Lung (tissue), 4 donors: Measurements from ENCODE around the genes UGT2A2, UGT2A1 and AMBN.

DNA sequence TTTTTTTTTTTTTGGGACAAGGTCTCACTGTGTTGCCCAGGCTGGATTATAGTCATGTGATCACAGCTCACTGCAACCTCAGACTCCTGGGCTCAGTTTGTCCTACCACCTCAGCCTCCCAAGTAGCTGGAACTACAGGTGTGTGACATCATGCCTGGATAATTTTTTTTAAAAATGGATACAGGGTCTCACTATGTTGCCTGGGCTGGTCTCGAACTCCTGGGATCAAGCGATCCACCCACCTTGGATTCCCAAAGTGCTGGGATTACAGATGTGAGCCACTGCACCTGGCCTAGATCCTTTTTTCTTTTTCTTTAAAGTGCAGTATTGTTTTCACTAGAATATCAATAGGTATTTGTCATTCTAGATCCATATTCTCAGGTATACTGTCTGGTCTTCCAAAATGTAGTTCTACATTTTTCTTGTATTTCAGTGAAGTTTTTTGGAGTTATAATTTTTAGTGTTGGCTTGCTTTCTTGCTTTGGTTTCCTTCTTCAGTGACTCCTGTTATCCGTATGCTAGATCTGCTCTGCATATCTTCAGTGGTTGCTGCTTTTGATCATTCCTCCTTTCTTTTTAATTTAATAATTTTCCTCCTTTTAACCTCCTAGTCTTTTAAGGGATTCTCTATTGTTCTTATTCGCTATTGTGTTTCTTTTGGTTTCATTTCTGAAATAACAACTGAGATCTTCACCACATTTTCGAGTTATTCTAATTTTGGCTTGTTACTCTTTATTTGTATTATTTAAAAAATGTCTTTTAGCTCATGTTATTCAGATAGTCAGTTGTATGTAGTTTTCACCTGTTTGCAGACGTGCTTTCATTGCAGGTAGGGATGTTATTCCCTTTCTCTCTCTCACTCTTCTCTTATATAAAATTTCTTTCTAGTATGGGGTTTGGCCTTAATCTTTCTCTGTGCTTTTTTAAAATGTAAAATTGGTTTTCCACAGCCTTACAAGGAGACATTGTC lies 25.1 kb downstream of the IGFBP7 start:
- PRO-cap = no peak
- RAMPAGE, long total RNA = no peak
- RRBS = no CpG with 5 or more reads among the region's 6 CpGs

GRCh38 chr4:61372379-61372761 lies 172.2 kb downstream of the ADGRL3 start:
- PRO-cap = no peak
- RAMPAGE, long total RNA = no peak
- RRBS = no CpG with 5 or more reads among the region's 5 CpGs

DNA sequence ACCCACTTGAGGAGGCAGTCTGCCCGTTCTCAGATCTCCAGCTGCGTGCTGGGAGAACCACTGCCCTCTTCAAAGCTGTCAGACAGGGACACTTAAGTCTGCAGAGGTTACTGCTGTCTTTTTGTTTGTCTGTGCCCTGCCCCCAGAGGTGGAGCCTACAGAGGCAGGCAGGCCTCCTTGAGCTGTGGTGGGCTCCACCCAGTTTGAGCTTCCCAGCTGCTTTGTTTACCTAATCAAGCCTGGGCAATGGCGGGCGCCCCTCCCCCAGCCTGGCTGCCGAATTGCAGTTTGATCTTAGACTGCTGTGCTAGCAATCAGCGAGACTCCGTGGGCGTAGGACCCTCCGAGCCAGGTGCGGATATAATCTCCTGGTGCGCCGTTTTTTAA lies 446.5 kb downstream of the ADGRL3 start:
- PRO-cap = no peak
- RAMPAGE, long total RNA = no peak
- RRBS = no CpG with 5 or more reads among the region's 12 CpGs

DNA sequence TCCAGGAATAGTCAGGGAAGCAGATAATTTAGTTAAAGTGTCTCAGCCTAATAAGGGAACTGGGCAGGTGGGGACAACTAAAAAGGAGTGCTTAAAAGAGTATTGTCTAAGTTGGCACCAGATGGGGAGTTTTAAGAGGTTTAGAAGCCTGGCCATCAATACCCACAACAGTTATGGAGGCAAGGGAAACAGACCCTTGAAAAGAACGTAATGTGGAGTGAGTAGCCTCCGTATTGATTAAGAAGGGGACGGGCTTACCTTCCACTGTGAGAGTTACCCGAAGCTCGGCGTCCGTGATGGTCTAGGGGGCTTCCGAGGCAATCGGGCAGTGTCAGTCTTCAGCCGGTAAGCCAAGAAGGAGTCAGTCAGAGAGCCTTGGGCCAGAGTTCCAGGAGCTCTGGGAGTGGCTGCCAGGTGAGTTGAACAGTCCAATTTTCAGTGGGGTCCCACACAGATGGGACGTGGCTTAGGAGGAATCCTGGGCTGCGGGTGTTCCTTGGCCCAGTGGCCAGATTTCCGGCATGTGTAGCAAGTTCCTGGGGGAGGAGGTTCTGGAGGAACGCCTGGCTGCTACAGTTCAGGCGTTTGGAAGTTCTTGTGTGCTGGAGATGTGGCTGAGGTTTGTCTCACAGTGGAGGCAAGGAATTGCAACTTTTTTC lies 567.2 kb downstream of the ADGRL3 start:
- PRO-cap = no peak
- RAMPAGE, long total RNA = no peak
- RRBS = no CpG with 5 or more reads among the region's 15 CpGs

GRCh38 chr4:61769487-61770106 lies 569.5 kb downstream of the ADGRL3 start:
- PRO-cap = no peak
- RAMPAGE, long total RNA = no peak
- RRBS = no CpG with 5 or more reads among the region's 11 CpGs

DNA sequence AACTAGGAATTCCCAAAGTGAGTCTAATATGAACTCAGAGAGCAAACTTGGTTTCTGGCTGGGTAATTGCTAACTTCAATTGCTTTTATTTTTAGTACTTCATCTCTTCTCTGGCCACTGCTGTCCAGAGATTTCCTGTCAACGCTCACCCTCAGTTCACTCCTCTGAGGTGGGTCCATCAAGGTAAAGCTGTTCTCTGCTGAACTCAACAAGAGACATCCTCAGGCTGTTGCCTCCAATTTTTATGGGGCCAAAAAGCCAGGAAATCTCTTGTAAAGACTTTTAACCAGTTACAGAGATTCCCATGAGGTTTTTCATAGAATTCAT lies 75.3 kb upstream of the TECRL start:
- PRO-cap = no peak
- RAMPAGE, long total RNA = no peak
- RRBS = no CpG with 5 or more reads among the region's 1 CpG

- PRO-cap = no peak
- RAMPAGE, long total RNA = no peak
- RRBS = no CpG with 5 or more reads among the region's 19 CpGs
These were observed 493.7 kb downstream of the EPHA5 start for GRCh38 chr4:65176549-65176952.

DNA sequence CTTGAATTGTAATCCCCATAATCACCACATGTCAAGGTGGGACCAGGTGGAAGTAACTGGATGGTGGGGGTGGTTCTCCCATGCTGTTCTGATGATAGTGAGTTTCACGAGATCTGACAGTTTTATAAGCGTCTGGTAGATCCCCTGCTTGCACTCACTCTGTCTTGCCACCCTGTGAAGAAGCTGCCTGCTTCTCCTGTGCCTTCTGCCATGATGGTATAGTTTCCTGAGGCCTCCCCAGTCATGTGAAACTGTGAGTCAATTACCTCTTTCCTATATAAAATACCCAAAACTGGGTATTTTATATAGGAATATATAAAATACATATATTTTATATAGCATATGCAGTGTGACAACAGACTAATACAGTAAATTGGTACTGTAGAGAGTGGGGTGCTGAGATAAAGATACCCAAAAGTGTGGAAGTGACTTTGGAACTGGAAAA lies 41.6 kb downstream of the UBA6 start:
- PRO-cap = no peak
- RAMPAGE, long total RNA = no peak
- RRBS = no CpG with 5 or more reads among the region's 2 CpGs

- PRO-cap = no peak
- RAMPAGE, long total RNA = no peak
- RRBS = no CpG with 5 or more reads among the region's 5 CpGs
These were observed 3.0 kb downstream of the UBA6 start for GRCh38 chr4:67697865-67698480.

- PRO-cap = no peak
- RAMPAGE, long total RNA = no peak
- RRBS = no CpG with 5 or more reads among the region's 7 CpGs
These were observed 25.9 kb downstream of the YTHDC1 start for GRCh38 chr4:68323915-68324401.

DNA sequence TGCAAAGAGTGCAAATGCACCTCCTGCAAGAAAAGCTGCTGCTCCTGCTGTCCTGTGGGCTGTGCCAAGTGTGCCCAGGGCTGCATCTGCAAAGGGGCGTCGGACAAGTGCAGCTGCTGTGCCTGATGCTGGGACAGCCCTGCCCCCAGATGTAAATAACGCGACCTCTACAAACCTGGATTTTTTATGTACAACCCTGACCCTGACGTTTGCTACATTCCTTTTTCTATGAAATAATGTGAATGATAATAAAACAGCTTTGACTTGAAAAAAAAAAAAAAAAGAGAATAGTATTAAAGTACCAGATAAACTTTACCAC lies 26.5 kb upstream of the YTHDC1 start:
- PRO-cap = no peak
- RAMPAGE, long total RNA = no peak
- RRBS = no CpG with 5 or more reads among the region's 5 CpGs

GRCh38 chr4:68718550-68719285 lies 48.3 kb upstream of the UGT2B15 start:
- PRO-cap = no peak
- RAMPAGE, long total RNA = no peak
- RRBS = no CpG with 5 or more reads among the region's 2 CpGs

DNA sequence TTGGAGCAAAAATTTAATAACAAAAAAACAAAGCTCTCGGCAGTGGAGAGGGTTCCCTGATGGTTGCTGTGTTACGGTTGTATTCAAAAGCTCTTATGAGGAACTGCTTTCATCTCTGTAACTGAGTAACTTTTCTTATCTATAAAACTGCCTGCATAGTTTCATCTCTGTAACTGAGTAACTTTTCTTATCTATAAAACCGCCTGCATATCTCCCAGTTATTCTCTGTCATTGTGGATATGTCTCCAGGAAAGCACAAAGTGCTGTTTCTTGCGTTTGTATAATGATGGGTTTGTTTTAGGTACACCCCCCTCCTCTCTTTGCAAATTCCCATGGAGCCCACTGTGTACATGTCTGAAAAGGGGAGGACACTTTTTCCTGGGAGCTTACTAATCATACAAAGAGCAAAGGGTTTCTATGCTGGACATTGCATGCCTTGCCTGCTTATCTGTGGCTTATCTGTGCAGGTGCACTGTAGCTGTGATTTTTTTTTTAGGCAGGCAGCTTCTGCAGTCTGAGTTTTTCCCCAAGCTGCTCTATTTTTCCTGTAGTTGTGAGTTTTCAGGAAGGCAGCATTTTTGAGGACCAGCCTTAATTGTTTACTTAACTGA lies 62.6 kb upstream of the UGT2B15 start:
- PRO-cap = no peak
- RAMPAGE, long total RNA = no peak
- RRBS = no CpG with 5 or more reads among the region's 4 CpGs

DNA sequence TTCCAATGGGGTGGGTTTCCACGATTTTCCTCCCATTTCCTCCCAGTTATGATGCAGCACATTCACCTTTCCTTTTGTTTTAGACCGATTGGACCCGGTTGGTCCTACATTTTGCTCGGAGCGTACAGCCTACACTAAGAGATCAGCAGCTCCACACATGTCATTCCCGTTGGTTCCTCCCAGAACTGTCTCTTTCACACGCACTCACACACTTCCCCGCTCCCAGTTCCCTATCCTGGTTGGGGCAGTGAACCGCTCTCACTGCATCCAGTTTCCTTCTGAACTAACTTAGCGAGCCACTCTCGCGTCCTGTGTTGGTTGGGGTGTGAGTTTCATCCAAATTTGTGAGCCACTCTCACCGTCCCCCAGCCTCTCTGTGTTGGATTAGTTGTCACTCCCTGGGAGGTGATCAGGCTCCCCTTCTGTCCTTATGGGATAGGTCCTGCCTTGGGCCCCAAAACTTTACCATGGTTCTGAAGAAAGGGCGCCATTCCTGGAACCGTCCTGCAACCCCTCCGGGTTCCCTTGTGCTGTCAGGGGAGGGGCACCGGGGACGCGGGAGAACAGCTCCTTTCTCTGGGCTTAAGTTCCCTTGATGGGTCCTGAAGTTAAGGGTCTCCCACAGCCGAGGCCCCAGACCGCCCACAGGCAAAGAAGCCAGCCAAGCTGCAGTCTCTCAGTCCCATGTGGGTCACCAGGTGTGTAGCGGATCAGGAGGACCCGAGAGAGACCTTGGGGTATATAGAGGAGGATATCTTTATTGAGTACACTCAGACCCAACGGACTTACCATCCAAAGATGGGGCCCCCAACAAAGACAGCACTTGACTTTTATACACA lies 45.0 kb downstream of the UGT2A3 start:
- PRO-cap = no peak
- RAMPAGE, long total RNA = no peak
- RRBS = no CpG with 5 or more reads among the region's 24 CpGs

DNA sequence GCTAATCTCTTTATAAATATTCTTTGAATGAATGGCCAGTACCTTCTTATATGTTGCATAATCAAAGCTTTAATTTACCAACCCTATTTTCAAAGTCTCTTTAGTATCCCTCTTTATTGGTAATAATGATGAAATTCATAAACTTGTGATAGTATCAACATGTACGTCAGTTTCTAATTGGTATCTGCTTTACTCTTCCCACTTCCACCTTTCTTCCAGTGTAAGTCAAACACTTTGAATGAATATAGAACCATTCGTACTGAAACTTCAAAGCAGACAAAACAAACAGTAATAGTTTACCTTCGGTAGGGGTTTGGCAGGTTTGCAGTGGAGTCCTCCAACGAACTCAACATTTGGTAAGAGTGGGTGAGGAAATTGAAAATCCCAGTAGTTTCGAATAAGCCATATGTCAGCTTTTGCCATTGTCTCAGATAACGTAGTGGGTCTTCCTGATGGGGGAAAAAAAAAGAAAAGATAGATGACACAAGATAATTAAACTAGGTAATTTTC lies 2.3 kb downstream of the UGT2B4 start:
- PRO-cap = no peak
- RAMPAGE, long total RNA = no peak
- RRBS = no CpG with 5 or more reads among the region's 6 CpGs

DNA sequence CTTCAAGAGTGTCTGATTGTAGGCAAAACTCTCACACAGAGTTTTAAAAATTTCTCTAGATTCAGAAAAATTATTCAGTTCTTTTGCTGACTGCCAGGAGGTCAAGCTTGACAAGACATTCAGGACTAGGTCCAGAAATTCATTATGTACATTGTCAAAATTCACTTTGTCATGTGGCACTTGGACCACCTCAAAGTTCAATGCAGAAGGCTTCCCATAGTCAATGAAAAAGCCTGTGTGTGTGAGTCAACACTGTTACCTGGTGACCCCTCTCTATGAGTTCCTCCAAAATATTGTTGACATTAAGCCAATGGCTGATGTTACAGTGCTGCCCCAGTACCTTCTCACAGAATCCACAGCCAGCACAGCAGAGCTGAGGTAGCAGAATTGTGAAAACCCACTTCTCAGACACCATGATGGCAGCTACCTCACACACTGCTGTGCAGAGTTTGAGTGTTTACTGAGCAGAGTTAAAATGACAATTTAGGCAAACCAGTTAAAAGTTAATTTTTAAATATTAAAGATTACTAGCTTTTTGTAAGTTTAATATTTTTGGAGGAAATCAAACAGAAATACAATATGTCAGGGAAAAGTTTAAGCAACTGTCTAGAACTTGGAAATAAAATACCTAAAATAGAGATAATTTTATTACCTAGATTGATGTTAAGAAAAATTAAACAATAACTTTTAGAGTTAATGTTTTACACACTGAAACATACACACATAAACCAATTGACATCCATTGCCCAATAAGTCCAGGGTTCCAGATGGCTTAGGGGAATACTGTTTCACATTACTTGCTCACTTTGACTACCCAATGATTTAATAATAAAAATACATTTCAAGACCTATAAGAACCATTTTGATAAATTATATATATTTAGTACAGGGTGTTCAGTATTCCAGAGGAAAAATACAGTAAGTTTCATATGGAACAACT lies 22.6 kb upstream of the UGT2B4 start:
- PRO-cap = no peak
- RAMPAGE, long total RNA = no peak

GRCh38 chr4:69639587-69639952 lies at the start of gene UGT2A2:
TSS of gene UGT2A2 (minus strand) at chr4:69639642.
- PRO-cap = no peak
- RAMPAGE, long total RNA = no peak
- RRBS = no CpG with 5 or more reads among the region's 3 CpGs

DNA sequence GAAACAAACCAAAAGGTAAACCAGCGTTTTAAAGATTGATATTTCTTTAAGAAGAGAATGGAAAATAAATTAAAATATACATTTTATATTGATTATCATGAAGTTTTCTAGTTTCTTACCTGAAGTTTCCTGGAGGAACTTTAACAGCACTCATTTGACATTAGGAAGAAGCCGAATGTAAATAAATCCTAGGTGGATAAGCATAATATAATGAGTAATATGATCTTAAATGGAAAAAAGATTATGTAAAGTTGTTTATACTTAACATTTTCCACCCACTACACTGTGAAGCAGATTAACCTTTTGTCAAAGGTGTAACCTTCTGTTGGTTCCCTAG lies at the start of gene UGT2A1:
Gene UGT2A1 (minus strand): TSS at position 179 of the 337 bp plus-strand sequence.
- PRO-cap = no peak
- RAMPAGE, long total RNA = no peak
- RRBS = no CpG with 5 or more reads among the region's 2 CpGs

- PRO-cap = no peak
- RAMPAGE, long total RNA = no peak
- RRBS = no CpG with 5 or more reads among the region's 3 CpGs
These were observed at the start of gene AMBN for GRCh38 chr4:70592168-70592522. TSS of gene AMBN (plus strand) at chr4:70592256.

DNA sequence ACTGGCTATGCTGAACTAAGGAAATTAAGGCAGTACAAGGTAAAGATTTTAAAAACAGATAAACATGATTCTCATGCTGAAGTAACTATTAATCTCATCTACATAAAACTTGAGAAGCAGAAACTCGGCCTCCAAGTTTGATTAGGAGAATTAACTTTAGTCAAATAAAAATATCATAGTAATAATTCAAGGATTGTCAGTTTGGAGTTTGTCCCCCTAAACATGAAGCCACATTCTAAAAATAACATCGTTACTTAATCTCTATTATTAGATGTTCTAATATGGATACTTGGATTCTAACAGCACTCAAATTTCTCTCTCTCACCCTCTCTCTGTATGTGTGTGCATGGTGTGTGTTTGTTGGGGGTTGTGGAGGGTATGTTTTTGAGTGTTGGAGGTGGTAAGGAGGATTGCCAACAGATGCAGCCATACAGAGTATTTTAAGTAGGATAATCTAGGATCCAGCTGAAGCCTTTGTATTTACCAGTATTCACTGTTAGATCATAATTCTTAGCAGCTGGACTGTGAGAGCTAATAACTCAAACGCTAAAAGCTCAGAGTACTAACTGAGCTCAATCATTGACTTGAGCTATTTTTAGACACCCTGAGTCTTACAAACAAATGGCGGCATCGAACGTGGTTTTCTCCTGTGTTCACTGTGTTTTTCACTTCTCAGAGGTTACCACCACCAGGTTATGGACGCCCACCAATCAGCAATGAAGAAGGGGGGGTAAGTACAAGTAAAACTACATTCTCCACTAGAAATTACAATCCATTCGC lies 8.8 kb downstream of the ENAM start:
- PRO-cap = no peak
- RAMPAGE, long total RNA = no peak
- RRBS = no CpG with 5 or more reads among the region's 8 CpGs